Progenitor cell of endocrine pancreas (in vitro differentiated cells): ENCODE measurements around the genes PSRC1 and EPS8L3.

DNA sequence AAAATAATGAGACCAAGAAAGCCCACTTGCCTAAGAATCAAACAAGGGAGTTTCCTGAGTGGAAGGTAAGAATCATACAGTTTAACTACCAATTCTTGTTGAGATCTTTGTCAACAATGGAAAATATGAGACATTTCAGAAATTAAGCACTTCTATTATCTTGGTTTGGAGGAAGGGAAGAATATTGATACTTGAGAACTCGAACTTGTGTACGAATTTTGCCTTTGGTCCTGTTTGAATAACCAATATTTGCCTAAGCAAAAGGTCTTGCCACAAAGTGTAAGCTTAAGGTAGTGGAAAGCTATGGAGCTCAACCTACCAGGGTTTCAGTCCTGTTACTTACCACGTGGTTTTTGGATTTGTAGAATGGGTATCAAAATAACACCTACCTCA lies 2.0 kb downstream of the ELAPOR1 start:
- PRO-cap: no peak

- PRO-cap: no peak
Observed at GRCh38 chr1:109133923-109134344, 20.0 kb downstream of the ELAPOR1 start.

DNA sequence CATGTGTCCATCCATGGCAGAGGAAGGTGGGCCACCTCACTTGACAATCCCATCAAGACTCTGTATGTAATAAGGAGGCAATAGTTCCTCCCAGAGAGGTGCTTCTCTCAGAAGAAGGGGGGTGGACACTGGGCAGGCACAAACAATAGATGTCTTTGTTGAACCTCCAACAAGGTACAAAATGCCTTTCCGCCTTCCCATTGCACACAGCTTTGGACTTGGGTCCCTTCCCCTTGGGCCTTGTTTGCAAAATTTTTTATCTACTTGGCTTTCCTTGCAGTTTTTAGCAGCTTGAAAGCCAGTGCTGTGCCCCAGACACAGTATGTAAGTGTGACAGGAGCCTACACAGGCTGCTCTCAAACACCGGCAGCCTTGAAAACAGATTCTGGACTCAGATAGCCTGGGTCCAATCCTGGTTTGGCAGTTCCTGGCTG lies 42.9 kb downstream of the ELAPOR1 start:
- PRO-cap: no peak

DNA sequence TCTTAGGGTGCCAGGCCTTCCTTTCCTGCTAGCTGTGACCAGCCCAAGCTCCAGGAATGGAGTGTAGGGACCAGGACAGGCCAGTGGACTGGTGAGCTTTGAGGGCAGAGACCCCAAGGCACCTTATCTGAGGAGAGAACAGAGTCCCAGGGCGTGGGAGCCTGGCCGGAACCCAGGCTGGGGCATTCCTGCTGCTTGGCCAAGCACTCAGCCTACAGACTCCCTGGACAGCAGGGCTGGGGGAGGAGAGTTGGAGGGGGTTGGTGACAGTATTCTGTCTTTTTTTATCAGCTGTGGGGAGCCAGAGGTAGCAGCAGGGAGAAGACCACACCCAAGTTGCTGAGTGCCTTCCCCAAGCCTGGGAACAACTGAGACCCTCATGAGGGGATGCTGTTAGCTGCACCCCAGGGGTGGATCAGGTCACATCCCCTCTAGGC lies 4.8 kb downstream of the CELSR2 start:
- PRO-cap: no peak

DNA sequence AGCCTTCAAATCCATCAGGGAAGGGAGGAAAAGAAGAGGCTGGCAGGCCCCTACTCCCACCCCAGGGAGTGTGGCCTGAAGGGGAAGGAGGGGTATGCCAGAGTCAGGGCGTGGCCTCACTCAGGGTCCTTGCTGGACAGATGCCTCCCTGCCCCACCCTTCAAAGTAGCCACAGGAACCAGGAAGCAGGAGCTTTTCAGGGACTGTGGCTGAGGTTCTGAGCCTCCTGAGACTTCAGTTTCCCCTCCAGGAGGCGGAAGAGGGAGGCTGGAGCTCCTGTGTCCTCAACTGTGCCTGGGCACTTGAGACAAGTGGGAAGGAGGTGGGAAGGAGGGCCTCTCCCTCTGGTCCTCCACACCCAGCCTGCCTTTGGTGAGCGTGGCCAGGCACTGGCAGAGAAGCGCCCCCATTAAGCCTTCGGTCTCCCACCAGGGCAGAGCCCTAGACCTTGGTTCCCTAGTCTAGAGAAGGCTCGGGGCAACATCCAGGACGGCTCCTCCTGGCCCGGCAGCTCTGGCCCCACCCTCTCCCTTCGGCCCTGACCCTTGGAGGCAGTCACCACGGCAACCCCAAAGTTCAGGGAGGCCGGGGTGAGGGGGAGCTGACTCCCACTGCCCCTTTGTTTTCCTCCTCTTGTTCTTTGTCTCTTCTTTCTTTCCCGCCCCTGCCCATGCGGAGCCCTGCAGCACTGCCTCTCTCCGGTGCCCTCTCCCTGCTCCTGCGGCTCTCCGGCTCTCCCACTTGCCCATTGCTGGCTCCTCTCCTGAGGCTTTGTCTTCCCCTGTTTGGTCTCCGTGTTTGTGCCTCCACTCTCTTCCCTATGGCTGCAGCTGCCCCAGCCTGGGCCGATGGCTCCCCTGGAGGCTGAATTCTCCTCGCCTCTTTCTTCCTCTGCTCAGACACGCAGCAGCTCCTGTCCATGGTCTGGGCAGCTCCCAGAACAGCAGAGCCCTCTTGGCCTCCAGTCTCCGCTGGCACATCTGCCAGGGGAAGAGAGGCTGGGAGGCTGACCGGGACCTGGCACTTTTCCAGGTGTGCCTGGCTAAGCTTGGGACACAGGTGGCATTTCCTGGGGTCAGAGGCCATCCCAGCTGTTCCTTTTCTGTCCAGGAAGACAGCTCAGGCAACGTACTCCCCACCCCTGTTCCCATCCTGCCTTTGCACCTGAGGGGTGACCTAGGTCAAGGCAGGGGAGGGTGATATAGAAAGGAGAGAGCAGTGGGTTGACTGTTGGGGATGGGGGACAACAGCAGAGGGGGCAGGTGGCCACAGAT lies 5.7 kb downstream of the CELSR2 start:
- PRO-cap: no peak

DNA sequence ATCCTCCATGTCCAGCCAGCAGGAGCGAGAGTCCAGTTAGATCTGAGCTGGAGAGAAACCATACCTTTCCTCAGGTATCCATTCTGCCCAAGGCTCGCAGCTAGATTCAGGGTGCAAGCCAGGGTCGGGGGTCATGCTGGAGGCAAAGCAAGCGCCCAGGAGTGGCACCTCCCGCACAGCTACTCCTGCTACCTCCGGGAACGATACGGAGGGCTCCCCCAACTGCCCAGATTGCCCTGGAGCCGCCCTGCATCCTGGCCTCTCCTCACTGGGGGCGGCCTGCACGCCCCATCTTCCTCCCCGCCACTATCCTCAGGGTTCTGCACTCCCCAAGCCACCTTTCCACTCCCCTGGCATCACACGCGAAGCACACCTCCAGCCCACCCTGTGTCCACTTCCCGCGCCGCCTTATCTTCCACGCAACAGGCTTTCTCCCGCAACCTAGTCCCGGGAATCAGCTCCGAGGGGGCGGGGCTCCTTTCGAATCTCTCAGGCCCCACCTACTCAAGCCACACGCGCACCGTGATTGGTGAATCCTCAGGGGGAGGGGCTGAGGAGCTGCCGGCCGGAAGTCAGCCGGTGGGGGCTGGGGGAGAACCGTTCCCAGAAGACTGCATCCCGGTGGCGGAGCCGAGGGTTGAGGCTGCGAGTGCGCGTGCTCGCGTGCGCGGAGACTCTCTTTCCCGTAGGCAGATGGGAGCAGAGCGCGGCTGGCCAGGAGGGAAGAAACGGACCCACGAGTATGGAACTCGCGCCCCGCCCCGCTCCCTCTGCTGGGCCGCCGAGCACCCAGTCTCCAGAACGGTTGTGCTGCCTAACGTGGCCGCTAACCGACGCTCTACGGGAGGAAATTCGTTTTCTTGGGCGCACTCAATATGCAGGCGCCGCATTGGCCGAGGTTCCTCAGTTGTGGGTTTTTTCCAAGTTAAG lies at the start of gene PSRC1:
TSS of gene PSRC1 (minus strand) at position 456 of the 930 bp plus-strand sequence.
- PRO-cap: bidirectional peak, plus-strand start at position 616 of the sequence, minus-strand start at position 416 of the sequence; unidirectional peak, plus-strand start at position 799 of the sequence

- PRO-cap: no peak
Observed at GRCh38 chr1:109298913-109300264, 7.4 kb downstream of the MYBPHL start.

GRCh38 chr1:109304305-109305356 lies 2.2 kb downstream of the MYBPHL start:
- PRO-cap: no peak

DNA sequence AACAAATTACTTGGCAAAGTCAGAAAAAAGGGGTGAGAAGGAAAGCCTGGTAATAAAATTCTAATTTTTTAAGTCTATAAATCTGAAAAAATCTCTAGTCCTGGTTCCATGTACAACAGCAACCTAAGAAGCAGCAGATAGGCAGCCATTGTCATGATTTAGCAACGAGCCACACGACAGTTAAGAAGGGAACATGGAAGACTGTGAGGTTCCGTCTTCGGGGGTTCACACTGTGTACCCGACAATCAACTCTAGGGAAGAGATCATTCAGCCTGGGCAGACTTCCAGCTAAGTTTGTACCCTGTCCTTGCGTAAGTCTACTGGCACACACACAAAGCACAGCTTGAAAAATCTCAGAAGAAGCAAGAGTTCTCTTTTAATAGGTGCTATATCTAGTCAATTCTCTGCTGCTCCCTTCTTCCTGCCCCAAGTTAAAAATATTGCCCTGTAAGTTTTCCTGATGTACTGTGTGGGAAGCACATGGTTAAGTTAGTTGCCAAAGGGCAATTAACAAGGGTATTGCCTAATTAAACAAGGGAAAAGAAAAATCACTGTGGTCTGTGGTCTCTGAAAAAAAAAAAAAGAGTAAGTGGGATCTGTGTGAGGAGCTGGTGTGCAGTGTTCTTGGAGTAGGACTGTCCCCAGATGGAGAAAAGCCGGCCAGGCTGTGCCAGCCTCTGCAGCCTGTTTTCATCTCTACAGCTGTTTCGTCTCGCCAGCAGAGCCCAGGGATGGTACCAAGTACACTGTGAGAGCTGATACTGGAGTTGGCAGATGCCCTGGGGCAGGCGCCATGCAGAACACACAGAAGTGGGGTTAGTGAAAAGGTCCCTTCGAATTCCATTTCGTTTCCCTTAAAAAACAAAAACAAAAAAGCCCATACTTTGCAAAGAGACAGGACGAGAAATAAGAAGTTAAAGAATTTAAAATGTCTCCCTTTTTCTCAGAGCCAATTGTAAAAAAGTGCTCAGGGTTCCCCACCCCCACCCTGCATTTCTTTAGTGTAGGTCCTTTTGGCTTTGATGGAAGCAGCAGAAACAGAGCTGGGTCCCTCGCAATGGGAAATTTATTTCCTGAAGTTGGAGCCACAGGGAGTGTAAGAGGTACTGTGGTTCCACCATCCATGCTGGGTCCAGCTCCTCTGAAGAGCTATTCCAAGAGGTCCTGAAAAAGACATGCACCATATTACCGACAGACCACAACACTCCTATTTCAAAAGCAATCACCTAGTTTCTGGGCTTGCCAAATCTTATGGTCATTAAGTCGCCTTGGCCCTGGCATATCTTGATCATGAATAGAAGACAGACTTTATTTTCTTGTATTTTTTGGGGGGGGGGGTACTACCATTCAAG lies 6.6 kb upstream of the MYBPHL start:
- PRO-cap: no peak

- PRO-cap: no peak
Observed at GRCh38 chr1:109316580-109317095, 9.8 kb upstream of the MYBPHL start.

GRCh38 chr1:109396659-109397381 lies 898 bp downstream of the SORT1 start:
- PRO-cap: no peak

DNA sequence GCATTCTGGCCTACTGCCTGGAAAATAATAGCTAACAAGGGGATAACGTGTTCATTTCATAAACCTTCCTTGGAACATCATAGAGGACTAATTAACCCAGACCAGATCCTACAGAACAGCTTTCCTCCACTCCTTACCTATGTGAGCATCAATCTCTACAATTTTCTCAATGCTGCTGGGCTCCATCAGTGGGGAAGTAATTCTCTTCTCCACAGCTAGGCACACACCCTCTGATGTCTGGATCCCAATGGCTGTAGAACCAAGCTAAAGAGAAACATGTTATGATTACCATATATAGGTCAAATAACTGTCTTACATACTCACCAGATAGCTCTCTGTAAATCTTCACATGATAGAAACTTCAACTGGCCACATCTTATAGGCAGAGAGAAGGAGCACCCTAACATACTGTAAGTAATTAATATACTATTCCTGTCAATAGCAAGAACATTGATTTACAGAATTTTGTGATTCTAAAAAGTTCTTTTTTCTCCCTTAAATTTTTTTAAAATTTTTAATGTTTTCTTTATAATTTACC lies 11.1 kb downstream of the PSMA5 start:
- PRO-cap: no peak

- PRO-cap: no peak
Observed at GRCh38 chr1:109565272-109566307, 17.2 kb downstream of the GNAI3 start.

- PRO-cap: no peak
Observed at GRCh38 chr1:109763763-109764173, at the start of gene EPS8L3. TSS of gene EPS8L3 (minus strand) at chr1:109763923.

- PRO-cap: no peak
Observed at GRCh38 chr1:109786430-109787131, 22.9 kb upstream of the EPS8L3 start.

GRCh38 chr1:109895831-109896409 lies 14.7 kb upstream of the CSF1 start:
- PRO-cap: no peak

DNA sequence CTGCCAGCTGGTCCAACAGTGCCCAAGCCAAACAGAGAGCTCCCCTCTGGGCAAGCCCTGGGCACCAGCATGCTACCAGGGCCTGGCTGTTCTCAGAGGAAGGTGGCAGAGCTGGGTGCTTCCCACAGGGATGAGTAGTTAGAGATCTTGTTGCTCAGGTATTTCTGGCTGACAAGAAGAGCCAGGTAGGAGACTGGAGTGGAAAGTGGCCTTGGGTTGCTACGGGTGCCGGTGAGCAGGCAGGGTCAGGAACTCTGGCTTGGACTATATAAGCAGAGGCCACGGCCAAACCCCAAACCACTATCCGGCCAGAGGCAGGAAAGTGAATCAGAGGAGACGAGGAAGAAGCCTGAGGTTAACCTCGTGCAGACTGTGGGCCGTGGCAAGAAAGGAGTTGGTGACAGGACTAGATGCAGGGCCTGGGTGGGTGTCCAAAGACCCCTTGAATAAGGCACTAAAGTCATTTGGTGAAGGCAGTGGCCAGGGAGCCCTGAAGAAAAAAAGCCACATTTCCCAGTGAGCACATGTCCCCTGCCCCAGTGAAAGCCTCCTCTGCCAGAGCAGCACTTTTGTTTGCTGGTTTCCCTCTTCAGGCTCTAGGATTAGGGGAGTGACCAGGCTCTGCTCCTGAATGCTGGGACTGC lies 23.2 kb downstream of the CSF1 start:
- PRO-cap: no peak

GRCh38 chr1:110029579-110029987 lies 4.8 kb upstream of the STRIP1 start:
- PRO-cap: no peak

DNA sequence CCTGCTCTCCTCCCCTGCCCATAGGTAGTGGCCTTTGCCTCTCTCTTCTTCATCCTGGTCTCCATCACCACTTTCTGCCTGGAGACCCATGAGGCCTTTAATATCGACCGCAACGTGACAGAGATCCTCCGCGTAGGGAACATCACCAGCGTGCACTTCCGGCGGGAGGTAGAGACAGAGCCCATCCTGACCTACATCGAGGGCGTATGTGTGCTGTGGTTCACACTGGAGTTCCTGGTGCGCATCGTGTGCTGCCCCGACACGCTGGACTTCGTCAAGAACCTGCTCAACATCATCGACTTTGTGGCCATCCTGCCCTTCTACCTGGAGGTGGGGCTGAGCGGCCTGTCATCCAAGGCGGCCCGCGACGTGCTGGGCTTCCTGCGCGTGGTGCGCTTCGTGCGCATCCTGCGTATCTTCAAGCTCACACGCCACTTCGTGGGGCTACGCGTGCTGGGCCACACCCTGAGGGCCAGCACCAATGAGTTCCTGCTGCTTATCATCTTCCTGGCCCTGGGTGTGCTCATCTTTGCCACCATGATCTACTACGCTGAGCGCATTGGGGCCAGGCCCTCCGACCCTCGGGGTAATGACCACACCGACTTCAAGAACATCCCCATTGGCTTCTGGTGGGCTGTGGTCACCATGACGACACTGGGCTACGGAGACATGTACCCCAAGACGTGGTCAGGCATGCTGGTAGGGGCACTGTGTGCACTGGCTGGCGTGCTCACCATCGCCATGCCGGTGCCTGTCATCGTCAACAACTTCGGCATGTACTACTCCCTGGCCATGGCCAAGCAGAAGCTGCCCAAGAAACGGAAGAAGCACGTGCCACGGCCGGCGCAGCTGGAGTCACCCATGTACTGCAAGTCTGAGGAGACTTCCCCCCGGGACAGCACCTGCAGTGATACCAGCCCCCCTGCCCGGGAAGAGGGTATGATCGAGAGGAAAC lies 13.1 kb downstream of the KCNC4 start:
- PRO-cap: no peak

GRCh38 chr1:110236258-110237036 lies 26.3 kb downstream of the KCNC4 start:
- PRO-cap: no peak